Placental pericyte (primary cell): Measurements from ENCODE around the genes KCNJ18 and NLK.

GRCh38 chr17:21692112-21692787 lies at the start of gene KCNJ18:
KCNJ18 (plus strand) TSS chr17:21692523.
- CAGE, long polyA plus RNA = no peak

DNA sequence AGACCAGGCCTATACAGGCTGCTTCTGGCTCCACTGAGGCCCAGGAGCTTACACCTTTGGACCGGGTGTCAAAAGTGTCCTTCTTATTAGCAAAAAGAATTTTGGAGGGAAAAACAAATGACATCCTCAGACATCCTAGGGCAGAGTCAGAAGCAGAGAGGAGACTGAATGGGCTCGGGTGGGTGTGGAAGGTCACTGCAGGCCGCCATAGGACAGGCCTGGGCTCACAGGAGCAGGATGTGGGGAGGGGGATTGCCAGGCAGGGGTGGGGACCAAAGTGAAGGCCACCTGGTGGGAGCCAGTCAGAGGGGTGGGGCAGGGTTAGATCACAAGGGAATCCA lies 38.2 kb downstream of the WSB1 start:
- CAGE, long polyA plus RNA = no peak

DNA sequence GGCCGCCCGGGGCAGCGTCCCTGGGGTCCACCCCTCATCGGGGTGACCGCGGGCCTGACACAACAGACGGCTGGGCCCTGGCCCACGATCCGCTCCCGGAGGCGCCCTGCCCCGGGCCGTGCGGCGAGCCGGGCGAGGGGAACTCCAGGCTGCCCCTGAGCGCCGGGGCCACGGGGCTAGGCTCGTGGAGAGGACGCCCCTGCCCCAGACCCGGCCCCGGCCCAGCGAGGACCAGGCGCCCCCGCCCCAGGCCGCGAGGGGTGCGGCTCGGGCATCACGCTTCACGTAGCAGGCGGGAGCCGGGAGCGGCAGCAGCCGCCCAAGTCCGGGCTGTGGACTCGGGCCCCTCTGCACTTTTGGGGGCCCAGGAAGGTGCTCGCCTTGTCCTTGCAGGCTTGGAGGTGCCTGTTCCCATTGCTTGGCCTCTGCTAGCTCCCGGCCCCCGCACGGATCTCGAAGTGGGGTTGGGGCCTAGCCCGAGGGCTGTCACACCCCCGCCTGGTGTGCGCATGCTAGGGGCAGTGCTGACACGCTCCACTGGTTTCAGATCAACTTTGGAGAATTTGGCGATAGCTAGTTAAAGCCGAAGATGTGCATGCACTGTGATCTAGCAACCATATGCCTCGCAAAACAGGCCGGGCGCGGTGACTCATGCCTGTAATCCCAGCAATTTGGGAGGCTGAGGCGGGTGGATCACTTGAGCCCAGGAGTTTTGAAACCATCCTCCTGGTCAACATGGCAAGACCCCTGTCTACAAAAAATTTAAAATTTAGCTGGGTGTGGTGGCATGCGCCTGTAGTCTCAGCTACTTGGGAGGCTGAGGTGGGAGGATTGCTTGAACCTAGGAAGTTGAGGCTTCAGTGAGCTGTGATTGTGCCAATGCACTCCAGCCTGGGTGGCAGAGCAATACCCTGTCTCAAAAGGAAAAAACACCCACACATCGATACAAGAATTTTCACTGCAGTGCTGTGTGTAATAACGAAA lies 55.7 kb downstream of the WSB1 start:
- CAGE, long polyA plus RNA = no peak

DNA sequence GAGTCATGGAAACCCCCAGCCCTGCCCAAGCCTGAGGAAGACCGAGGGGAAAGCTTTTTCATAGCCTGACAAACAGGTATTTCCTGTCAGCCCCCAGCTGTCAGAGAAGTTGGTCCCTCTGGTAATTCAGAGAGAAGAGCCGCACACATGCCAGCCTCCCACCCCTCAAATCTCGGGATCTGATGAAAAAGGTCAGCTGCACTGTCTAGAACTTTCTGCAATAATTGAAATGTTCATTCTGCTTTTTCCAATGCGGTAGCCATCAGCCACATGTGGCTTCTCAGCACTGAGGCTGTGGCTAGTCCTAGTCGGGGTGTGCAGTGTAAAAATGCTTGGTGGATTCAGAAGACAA lies 50.5 kb downstream of the KSR1 start:
- CAGE, long polyA plus RNA = no peak

DNA sequence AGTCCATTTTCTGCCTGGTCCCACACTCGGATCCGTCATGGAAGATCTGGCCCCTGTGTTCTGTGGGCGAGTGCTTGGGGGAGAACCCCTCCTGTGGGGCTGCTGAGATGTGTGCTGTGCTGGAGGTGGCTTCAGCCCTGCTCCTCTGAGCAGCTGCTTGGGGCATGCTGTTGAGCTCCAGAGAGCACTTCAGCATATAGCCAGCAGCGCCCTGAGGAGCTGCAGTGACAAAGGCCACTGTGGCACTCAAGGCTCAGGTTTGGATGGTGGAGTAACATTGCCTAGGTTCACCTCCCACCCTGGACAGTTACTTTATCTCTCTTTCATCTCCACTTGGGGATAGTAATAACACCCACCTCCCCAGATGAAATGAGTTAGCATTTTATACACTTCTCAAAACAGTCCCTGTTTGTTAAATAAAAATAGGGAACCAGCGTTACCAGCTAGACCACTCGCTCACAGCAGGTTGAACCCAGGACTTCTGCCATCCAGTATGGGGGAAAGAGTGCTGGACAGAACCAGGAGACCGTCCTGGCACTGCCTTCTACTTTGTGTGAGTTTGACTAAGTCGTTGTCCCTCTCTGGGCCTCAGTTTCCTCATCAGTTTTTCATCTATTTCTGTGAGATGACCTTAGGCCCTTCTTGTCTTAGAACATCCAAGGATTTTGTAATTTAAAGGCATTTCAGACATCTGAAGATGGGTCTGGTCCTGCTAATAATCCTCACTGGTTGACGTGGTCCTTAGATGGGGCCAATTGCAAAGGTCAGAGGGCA lies 75.4 kb downstream of the KSR1 start:
- CAGE, long polyA plus RNA = no peak

DNA sequence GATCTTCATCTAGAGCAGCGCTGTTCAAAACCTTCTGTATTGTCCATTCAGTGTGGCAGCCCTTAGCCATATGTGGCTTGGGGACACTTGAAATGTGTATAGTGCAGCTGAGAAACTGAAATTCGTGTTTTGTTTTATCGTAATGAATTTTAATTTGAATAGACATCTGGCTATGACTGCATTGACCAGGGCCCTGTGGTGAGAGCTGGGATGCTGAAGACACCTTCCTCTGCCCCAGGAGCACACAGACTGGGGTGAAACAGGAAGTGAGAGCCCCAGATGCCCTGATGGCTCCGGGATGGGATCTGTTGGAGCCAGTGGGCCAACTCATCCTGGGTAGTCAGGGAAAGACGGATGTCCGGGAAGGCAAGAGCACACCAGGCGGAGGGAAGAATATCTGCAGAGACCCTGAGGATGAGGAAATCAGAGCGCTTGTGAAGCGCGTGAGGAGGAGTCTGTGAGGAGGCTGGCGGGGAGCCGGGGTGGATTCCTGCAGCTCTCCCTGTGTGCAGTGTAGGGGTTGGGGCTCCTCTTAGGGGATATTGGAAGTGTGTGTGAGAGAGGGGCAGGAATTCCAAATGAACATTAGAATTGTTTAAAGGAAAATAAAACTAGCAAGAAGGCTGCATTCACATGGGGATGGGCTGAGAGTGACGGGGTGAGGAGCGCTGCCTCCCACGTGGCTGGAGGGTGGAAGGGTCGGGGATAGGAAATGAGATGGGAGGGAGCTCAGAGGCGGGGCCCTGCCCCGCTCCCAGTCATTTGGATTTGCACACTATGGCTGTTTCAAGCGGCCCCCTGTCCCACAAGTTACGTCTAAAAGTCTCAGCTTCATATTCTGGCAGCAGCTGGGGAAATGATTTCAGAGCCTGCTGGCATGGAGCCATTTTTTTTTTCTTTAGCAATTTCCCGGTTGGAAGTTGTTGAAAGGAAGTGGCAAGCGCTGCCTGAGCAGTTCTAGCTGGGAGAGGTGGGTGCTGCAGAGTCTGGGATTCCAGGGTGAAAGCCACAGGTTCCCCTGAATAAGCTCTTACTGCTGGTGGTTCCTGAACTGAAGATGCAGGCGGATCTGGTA lies 71.3 kb upstream of the LGALS9 start:
- CAGE, long polyA plus RNA = no peak

GRCh38 chr17:27888192-27888583 lies 5.0 kb downstream of the LYRM9 start:
- CAGE, long polyA plus RNA = no peak

- CAGE, long polyA plus RNA = no peak
These were observed 1.5 kb upstream of the NLK start for GRCh38 chr17:28040848-28041539.

GRCh38 chr17:28042259-28042755 lies at the start of gene NLK:
NLK (plus strand) TSS chr17:28042677.
- CAGE, long polyA plus RNA = no peak

- CAGE, long polyA plus RNA = no peak
These were observed 3.3 kb downstream of the IFT20 start for GRCh38 chr17:28331979-28332323.

GRCh38 chr17:28398009-28398782 lies 7.8 kb downstream of the SLC46A1 start:
- CAGE, long polyA plus RNA = no peak

DNA sequence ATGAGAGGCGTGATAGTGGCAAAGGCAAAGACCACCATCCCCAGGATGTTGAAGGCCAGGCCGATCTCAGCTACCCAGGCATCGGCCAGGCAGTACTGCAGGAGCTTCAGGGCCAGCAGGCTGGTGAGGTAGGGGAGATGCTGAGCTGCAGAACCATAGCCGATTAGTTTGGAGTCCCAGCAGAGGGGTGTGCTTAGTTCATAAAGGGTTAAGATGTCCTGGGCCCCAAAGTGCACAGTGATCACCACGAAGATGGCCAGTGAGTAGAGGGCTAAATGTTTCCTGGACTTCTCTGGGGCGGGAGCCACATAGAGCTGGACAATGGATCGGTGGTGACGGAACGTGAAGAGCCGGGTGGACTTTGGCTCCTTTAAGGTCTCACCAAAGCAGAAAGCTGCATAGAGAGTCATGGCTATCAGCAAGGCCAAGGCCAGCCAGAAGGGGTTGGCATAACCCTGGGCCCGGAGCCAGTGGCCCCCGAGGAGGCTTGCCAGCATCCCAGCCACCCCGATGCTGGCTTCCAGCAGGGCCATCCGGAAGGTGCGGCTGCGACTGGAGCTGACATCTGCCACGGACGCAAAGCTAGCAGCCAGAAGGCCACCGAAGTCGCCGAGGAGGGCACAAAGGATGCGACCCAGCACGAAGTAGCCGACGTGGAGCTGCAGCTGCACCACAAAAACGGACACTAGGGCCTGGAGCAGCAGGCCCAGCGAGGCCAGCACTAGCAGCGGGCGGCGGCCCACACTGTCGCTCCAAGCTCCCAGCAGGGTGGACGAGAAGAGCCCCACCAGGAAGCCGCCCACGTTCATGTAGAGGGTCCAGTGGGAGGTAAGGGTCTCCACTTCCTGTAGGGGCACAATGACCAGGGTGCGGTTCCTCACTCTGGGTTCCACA lies 1.1 kb downstream of the SLC46A1 start:
- CAGE, long polyA plus RNA = no peak

GRCh38 chr17:28474091-28474649 lies 726 bp downstream of the SLC13A2 start:
- CAGE, long polyA plus RNA = no peak

GRCh38 chr17:28548758-28549125 lies 3.7 kb downstream of the UNC119 start:
- CAGE, long polyA plus RNA = no peak

DNA sequence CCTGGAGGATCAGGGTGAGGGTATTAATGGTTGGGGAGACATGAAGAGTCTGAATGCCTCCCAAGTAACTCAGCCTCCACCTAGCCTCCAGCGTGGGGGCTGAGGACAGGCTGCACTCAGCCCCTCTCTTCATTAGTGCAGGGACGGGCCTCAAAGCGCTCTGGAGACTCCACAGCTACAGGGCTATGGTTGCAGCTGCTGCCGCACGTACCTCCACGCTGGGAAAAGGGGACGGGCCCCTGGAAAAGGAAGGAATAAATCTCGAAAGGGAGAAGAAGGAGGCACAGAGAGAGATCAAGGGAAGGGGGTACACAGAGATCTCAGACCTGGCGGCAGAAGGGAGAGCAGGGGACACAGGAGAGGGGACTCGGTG lies 584 bp downstream of the UNC119 start:
- CAGE, long polyA plus RNA = no peak

DNA sequence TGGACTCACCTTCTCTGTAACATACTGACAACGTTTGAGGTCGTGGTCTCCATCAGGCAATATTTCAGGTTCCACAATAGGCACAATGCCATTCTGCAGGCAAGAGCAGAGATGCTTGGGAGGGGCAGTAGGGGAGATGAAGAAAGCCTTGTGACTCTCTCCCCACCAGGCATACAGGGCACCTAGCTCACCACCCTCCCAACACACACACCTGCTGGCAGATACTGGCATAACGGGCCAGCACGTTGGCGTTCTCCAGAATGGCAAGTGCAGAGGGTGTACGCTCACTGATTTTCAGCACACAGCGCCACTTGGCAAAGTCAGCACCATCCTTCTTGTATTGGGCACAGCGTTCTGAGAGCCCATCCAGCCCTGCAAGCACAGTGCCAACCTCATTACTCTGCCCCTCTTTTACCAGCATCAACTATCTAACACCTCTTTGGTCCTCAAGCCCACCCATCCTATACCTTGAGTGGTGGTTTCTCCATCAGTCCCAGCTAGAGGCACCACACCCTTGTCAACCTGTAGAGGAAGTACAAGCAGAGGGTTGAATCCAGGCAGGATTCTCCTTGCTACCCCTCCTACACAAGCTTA lies 2.1 kb downstream of the ALDOC start:
- CAGE, long polyA plus RNA = no peak

DNA sequence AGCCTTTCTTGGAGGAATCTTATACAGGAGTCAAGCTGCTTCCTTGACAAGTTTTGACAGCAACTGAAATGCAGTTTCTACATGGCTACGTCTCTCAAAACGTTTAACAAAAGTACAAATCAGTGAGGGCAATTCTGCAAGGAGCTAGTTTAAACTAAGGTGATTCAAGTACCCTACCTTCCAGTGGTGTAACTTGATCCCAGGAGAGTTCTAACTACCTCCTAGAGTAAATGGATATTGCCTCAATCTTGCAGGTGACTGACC lies 960 bp downstream of the SPAG5 start:
- CAGE, long polyA plus RNA = no peak

- CAGE, long polyA plus RNA = no peak
These were observed 2.4 kb downstream of the RSKR start for GRCh38 chr17:28611414-28612211.

- CAGE, long polyA plus RNA = no peak
These were observed 16.6 kb downstream of the PROCA1 start for GRCh38 chr17:28695126-28695514.

DNA sequence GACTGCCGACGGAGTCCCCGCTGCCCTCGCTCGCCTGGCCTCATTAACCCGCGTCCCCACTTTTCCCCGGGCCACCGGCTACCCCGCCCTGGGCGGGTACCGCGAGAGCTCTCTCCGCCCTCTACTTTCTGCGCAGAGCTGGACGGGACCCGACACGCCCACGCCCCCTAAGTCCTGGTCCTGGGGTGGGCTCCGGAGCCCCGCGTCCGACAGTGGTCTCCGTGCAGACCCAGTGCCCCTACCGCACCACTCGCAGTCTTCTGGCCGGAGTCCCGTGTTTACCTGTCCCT lies 386 bp upstream of the TLCD1 start:
- CAGE, long polyA plus RNA = no peak